HT-29 (cell line): Measurements from ENCODE around the gene INS.

- RAMPAGE, long total RNA: no peak
These were observed 20.8 kb downstream of the MRPL23 start for GRCh38 chr11:1967914-1968275.

DNA sequence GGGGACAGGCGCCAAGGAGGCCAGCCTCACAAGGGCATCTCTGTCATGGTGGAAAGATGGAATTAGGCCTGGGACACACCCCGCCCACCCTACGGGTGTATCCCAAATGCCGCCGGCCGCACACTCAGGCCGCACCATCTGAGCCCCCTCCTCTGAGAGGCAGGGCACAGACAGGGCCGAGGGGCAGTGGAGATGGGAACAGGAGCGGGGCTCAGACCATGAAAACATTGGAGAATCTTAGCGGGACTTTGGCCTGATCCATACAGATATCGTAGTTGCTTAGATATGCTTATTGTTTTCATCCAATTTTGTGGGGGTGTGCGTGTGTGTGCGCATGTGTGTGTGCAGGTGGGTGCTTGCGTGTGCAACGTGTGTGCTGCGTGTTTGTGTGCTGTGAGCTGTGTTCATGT, 8.1 kb downstream of the IGF2 start:
- RAMPAGE, long total RNA: no peak

DNA sequence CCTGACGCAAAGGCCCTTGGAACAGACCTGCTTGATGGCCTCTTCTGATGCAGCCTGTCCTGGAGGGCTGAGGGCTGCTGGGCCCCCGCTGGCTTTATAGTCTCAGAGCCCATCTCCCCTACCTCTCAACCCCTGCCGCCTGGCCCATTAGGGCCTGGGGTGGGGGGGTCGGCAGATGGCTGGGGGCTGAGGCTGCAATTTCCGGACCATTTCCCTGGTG, at the start of gene INS:
Gene INS, minus strand, starts transcription at position 69 of the 220 bp plus-strand sequence.
- RAMPAGE, long total RNA: no peak

- RAMPAGE, long total RNA: no peak
These were observed 30.9 kb upstream of the TH start for GRCh38 chr11:2202380-2202962.

DNA sequence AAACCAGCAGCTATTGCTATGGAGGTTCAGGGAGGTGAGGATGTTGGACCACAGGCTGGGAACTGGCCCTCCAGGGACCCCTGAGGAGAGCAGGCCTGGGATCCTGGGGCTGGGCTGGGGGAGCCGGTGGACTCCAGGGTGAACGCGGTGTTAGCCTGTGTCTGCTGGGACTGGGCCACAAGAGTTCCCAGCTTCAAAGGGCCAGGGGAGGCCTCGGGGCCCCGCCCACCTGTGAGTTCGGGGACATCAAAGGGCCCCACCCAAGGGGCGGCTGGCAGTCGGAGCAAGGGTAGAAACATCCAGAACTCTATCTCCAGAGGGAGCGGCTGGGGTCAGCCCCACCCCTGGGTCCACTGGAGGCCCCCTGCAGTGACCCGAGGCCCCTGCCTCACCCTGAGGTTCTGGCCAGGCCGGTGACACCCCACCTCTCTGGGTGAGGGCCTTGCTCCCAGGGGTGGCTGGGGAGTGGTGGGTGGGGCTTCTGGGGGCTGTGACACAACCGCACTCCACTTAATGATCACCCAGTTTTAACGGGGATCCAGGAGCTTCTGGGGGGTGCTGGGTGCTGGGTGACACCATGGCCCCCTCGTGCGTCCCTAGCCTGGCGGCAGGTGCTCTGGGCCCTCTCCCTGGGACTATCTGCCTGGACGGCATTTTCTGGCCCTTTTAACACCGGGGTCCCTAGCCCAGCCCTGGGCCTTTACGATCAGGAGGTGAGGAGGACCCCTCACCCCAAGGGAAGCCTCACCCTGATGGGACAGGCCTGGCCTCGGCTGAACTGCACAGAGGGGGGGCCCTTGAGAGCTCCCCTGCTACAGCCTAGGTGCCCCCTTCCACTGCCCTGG, 32.4 kb upstream of the TH start:
- RAMPAGE, long total RNA: no peak

- RAMPAGE, long total RNA: no peak
These were observed 38.5 kb upstream of the TH start for GRCh38 chr11:2210091-2210528.

DNA sequence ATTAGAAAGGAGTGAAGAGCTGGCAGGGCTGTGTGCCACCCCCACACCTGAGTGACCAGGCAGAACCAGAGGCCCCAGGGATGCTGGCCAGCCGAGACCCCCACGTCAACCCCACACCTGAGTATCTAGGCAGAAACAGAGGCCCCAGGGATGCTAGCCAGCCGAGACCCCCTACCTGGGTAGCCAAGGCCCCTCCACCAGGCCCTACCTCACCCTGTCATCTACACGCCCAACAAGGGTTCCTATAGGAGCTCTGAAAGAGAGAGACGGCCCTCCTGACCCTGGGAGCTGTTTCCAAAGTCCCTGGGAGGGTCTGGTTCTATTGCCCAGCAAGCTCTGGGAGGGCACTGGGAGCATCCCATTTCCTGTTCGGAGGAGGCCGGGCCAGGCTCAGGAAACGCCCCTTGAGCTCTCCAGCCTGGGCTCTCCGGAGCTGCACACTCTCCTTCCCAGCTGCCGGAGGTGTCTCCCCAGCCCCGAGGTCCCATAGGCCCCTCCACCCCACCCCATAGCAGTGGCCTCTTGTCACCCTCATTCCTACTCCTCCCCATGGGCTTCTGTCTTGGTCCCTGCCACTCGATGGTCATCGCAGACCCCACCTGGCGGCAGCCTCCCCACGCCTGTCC, 2.5 kb downstream of the TSPAN32 start:
- RAMPAGE, long total RNA: no peak

GRCh38 chr11:2386594-2386970, 9.5 kb downstream of the CD81 start:
- RAMPAGE, long total RNA: no peak

GRCh38 chr11:2387260-2388133, 10.4 kb downstream of the CD81 start:
- RAMPAGE, long total RNA: no peak

DNA sequence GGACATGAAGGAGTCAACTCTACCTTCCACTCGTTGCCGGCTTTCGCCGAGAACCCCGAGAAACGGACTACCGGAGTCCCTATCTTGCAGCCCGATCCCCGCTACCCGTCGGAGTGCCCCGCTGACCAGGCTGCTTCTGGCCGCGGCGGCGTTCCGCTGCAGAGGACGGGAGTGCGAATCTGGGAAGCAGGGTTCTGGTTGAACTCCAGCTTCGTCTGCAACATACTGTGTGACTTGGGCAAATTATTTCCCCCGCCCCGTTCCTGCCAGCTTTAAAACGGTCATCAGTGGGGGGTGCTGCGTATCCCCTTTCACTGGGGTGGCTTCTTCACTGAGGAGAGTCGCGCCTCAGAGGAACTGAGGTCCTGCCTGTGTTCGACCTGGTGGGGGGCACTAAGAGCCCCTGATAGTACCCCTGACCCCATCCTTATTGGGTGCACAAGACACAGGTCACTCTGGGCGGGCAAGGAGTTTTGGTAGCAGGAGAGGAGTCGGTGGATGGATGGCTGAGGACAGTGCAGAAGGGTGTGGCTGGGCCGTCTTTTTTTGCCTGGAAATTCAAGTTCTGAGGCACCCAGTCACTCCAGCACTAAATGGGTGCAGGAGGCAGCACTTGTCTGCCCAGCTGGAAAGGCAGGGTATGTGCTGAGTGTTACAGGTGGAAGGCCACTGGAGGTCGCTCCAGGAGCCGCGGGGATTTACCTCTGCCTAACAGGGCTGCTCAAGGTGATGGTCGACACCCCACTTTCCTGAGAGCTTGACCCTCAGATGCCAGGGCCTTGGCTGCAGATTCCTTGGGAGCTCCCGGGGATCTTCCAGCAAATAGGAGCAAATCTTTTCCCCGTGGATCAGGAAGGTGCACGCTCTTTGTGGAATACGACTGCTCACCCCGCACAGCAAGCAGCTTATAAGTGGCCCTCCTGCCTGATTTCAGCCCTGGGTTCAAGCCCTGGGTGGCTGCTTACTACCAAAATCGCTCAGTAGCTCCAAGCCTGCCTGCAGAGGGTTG, 878 bp downstream of the TSSC4 start:
- RAMPAGE, long total RNA: no peak

DNA sequence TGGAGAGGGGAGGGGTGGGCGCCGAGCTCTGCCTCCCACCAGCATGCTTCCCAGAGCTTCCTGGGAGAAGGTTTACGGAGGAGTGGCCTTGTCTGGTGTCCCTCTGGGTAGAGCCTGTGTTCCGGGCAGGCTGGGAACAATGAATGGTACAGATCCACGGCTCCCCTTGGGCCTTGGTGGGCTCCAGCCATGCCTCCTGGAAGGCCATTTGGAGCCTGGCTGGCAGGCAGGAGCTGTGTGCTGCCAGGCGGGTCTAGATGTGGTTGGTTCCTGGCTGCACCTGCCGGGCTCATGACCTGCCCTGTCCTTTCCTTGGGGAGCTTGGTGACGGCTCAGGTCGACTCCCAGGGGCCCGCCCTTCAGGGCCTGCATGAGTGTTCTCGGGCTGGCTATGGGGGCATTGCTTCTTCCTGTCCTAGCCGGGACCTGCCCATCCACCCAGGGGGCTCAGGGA, 20.9 kb downstream of the KCNQ1 start:
- RAMPAGE, long total RNA: no peak

DNA sequence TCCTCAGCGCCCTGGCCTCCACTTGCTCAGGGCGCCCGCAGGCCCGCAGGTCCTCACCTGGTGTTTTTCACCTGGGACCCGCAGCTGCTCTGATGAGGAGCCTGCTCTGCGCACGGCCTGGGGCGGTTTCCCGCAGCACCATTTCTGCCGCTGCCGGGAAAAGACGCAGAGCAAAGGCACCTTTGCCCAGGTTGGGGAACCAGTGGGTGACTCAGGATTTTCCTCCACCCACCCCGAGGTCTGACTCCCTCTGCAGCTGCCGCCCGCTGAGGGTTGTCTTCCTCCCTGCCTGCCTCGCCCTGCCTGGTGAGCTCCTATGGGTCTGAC, 89.4 kb downstream of the KCNQ1 start:
- RAMPAGE, long total RNA: no peak

DNA sequence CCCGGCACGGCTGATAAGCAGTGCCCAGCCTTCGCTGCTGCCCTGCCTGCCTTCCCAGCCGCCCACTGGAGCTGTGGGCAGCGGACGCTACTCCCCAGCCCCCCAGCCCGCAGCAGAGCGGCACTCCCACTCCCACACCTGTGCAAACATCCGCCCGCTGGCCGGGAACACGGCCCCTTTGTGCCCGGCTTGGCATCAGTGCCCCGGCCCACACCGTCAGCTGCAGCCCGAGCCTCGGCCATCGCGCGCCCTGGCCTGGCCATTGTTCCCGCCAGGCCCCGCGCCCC, 130.2 kb downstream of the KCNQ1 start:
- RAMPAGE, long total RNA: no peak

DNA sequence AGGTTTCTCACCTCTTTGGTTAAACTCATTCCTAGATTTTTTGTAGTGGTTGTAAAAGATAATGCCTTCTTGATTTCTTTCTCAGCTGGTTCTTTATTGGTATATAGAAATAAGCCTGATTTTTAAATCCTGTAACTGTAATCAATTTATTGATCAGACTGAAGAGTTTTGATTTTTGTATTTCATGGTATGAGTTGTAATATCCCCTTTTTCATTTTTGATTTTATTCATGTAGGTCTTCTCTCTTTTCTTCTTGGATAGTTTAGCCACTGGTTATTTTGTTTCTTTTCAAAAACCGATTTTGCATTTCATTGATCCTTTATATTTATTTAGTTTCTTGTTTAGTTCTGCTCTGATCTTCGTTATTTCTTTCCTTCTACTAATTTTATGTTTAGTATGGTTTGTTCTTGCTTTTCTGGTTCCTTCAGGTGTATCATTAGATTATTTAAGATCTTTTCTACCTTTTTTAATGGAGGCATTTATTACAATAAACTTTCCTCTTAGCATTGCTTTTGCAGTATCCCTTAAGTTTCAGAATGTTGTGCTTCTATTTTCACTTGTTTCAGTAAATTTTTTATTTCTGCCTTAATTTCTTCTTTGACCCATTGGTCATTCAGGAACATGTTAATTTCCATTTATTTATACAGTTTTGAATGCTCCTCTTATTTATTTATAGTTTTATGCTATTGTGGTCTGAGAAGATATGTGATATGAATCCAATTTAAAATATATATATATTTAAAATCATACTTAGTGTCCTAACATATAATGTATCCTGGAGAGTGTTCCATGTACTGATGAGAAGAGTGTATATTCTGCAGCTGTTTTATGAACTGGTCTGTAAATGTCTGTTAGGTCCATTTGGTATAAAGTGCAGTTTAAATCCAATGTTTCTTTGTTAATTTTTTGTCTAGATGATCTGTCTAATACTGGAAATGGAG, 197.8 kb downstream of the KCNQ1 start:
- RAMPAGE, long total RNA: no peak

GRCh38 chr11:2649940-2650719, 205.3 kb downstream of the KCNQ1 start:
- RAMPAGE, long total RNA: no peak

GRCh38 chr11:2658930-2659681, 214.3 kb downstream of the KCNQ1 start:
- RAMPAGE, long total RNA: no peak

GRCh38 chr11:2725455-2726258, 159.9 kb downstream of the CDKN1C start:
- RAMPAGE, long total RNA: no peak

GRCh38 chr11:2911124-2911901, 9.2 kb downstream of the SLC22A18 start:
- RAMPAGE, long total RNA: no peak

DNA sequence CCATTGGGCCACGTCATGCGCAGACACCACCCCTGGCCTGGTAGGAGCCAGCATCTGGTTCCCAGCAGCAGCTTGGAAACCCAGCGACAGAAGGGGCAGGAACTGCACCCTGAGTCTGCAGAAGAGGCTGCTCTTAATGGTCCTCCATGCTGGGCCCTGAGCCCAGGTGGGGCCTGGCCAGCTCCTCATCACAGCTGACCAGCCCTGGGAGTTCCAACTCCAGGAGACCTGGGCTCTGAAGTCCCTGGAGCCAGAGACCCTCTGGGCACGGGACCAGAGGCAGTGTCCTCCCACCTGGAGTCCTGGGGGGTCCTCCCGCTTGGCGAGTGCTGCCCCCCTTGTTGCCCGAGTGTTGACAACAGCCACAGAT, 5.5 kb downstream of the PHLDA2 start:
- RAMPAGE, long total RNA: no peak

DNA sequence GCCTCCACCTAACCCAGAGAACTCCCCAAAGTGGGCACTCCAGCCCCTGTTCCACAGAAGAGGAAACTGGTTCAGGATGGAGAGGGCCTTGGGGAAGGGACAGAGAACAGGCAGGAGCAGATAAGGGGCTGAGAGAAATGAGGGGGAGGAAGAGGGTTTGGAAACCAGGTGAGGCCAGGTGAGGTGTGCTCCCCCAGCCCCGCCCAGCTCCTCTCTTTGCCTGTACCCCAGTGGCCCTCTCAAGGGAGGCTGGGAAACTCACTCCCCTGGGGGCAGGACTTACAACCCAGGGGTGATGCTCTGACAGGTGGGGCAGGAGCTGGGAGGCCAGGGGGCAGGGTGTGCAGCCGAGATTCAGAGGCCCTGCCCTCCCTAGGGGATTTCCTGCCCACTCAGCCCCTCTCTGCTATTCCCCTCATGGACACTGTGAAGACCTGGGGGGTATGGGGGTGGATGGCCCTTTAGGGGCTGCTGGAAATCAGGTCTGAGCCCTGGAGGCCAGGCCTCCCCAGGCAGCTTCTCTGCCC, 2.4 kb upstream of the PHLDA2 start:
- RAMPAGE, long total RNA: no peak